Hepatocyte (in vitro differentiated cells and primary cell): ENCODE results near the genes ZNF804A, FSIP2 and HIBCH.

- RAMPAGE, long total RNA = no peak
- RRBS = no CpG with 5 or more reads among the region's 1 CpG
Measured at GRCh38 chr2:182912825-182913233, 46.4 kb upstream of the FRZB start.

- RAMPAGE, long total RNA = no peak
- RRBS = 1% methylated on average over 37 of the region's 108 CpGs
Measured at GRCh38 chr2:184598039-184599156, at the start of gene ZNF804A. Gene ZNF804A (plus strand): TSS chr2:184598529.

DNA sequence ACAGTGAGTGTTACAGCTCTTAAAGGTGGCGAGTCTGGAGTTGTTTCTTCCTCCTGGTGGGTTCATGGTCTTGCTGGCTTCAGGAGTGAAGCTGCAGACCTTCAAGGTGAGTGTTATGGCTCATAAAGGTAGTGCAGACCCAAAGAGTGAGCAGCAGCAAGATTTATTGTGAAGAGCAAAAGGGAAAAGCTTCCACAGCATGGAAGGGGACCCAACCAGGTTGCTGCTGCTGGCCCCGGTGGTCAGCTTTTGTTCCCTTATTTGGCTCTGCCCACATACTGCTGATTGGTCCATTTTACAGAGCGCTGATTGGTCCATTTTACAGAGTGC is 374.4 kb downstream of the ZNF804A start:
- RAMPAGE, long total RNA = no peak
- RRBS = no CpG with 5 or more reads among the region's 3 CpGs

DNA sequence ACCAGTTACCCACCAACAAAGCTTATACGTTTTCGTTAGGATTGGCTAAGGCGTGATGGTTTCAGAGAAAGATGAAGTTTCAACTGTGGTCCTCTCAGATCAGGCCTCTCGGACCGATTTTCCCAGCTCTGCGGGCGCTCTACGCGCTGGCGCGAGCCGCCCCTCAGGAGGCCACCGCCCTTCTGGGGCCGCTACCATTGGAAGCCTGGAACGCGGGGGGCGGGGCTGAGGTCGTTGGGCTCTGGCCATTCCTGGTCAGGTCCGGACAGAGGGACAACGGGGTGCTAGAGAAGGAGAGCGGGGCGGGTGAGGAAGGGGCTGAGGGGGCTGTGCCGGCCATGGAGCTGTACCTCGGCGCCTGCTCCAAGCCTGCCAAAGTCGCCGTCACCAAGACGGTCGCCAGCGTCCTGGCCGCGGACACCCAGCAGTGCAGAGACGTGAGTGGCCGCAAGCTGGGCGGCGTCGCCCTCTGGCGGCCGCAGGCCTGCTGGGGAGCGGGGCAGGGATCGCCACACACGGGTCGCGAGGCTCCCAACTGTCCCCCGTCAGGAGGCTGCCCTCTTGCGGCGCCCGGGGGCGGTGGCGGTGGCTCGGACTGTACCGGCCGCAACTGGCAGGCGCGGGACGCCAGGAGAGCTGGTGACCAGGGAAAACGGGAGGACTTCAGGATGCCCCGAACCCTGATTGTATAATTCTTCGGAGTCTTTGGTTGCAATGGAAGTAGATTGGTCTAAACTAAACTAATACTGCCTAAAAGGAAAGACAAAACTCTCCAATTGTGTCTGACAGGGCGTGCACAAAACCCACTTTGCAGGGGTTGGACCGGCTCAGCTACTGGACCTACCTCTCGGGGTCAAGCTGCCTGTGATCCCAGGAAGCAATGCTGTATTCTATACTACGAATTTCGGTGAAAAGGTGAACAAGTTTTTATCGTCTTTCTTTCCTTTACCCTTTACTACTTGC is at the start of gene FSIP2:
Gene FSIP2 (plus strand): TSS at position 248 of the 963 bp plus-strand sequence.
- RAMPAGE, long total RNA = no peak
- RRBS = 7% methylated on average over 4 of the region's 65 CpGs

- RAMPAGE, long total RNA = no peak
- RRBS = no CpG with 5 or more reads among the region's 6 CpGs
Measured at GRCh38 chr2:185746618-185747021, 8.0 kb downstream of the FSIP2 start.

- RAMPAGE, long total RNA = no peak
- RRBS = no CpG with 5 or more reads among the region's 2 CpGs
Measured at GRCh38 chr2:186595028-186595625, 5.3 kb downstream of the ITGAV start.

GRCh38 chr2:186605064-186605570 is 15.3 kb downstream of the ITGAV start:
- RAMPAGE, long total RNA = no peak
- RRBS = no CpG with 5 or more reads among the region's 3 CpGs

DNA sequence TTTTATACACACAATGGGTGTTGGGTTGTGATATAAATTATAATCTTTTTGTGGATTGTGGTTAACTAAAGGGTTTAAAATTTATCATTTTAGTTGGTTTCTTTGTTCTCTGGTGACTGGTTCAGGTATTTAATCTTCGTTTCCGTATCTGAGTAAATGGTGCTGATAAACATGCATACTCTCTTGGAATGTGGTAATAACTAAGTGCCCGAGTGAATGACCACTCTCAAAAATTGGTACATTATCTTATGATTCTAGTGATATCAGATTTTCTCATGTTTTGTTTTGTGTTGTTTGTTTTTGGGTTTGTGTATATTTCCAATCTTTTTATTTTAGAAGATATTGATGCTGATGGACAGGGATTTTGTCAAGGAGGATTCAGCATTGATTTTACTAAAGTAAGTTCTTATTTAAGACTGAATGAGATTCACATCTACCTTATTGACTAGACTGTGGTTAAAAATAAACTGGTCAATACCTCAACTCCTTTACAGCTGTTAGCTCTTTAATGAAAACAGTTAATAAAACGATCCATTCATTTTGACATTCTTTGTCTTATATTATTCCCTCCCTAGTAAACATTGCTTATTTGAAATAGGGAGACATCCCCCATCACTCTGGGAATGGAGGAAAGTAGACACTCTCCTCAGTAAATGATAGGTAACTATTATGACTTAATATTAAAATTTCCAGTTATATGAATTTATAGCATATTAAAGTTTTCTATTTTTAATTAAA is 40.8 kb downstream of the ITGAV start:
- RAMPAGE, long total RNA = no peak
- RRBS = no CpG with 5 or more reads among the region's 4 CpGs

DNA sequence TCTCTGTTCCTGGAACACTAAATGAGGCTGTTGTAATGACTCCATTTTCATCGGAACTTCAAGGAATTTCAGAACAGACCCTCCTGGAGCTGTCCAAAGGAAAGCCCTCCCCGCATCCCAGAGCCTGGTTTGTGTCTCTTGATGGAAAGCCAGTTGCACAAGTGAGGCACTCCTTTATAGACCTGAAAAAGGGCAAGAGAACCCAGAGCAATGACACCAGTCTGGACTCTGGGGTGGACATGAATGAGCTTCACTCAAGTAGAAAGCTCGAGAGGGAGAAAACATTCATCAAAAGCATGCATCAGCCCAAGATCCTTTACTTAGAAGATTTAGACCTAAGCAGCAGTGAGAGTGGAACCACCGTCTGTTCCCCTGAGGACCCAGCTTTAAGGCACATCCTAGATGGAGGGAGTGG is 68.4 kb downstream of the FAM171B start:
- RAMPAGE, long total RNA = no peak
- RRBS = no CpG with 5 or more reads among the region's 4 CpGs

GRCh38 chr2:187550858-187551538 is 3.2 kb downstream of the TFPI start:
- RAMPAGE, long total RNA = no peak
- RRBS = no CpG with 5 or more reads among the region's 2 CpGs

GRCh38 chr2:188292305-188293332 is 945 bp downstream of the GULP1 start:
- RAMPAGE, long total RNA = no peak
- RRBS = 4% methylated on average over 6 of the region's 59 CpGs

- RAMPAGE, long total RNA = no peak
- RRBS = no CpG with 5 or more reads among the region's 3 CpGs
Measured at GRCh38 chr2:188303044-188304035, 11.7 kb downstream of the GULP1 start.

- RAMPAGE, long total RNA = no peak
- RRBS = no CpG with 5 or more reads among the region's 7 CpGs
Measured at GRCh38 chr2:189160481-189161099, 19.0 kb downstream of the COL5A2 start.

- RAMPAGE, long total RNA = no peak
- RRBS = no CpG with 5 or more reads among the region's 2 CpGs
Measured at GRCh38 chr2:189261419-189261833, 81.9 kb upstream of the COL5A2 start.

- RAMPAGE, long total RNA = no peak
Measured at GRCh38 chr2:189268076-189268534, 88.5 kb upstream of the COL5A2 start.

- RAMPAGE, long total RNA = no peak
- RRBS = no CpG with 5 or more reads among the region's 7 CpGs
Measured at GRCh38 chr2:189500579-189501352, 59.5 kb downstream of the WDR75 start.

DNA sequence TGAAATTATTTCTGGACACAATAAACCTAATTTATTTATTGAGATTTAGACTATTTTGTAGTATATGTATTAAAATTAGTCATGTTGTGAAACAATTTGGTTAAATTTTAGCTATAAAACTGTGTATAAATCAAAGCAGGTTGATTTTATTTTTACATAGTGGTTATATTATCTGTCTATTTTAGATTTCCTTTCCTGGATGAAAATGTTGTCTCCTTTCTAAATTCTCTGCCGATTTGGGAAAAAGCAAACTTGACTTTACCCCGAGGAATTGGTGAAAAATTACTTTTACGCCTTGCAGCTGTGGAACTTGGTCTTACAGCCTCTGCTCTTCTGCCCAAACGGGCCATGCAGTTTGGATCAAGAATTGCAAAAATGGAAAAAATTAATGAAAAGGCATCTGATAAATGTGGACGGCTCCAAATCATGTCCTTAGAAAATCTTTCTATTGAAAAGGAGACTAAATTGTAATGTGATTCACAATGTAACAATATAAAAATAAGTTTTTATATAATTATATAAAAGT is 4.2 kb upstream of the ANKAR start:
- RAMPAGE, long total RNA = no peak
- RRBS = no CpG with 5 or more reads among the region's 5 CpGs

GRCh38 chr2:189783233-189783668 is 888 bp downstream of the ORMDL1 start:
- RAMPAGE, long total RNA = no peak
- RRBS = no CpG with 5 or more reads among the region's 10 CpGs

DNA sequence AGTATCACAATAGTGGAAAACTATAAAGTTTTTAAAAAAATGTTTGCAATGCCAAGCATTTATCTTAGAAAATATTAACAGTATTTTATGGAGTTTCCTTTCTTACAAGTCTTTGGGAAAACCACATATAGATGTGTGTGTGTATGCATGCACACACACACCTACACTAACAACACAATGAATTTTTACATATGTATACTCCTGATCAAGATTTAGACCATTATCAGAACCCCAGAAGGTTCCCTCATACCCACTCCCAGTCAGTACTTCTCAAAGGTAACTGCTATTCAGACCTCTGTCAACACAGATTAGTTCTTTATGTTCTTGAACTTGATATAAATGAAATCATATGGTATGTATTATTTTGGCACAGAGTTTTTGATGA is 14.9 kb downstream of the PMS1 start:
- RAMPAGE, long total RNA = no peak

DNA sequence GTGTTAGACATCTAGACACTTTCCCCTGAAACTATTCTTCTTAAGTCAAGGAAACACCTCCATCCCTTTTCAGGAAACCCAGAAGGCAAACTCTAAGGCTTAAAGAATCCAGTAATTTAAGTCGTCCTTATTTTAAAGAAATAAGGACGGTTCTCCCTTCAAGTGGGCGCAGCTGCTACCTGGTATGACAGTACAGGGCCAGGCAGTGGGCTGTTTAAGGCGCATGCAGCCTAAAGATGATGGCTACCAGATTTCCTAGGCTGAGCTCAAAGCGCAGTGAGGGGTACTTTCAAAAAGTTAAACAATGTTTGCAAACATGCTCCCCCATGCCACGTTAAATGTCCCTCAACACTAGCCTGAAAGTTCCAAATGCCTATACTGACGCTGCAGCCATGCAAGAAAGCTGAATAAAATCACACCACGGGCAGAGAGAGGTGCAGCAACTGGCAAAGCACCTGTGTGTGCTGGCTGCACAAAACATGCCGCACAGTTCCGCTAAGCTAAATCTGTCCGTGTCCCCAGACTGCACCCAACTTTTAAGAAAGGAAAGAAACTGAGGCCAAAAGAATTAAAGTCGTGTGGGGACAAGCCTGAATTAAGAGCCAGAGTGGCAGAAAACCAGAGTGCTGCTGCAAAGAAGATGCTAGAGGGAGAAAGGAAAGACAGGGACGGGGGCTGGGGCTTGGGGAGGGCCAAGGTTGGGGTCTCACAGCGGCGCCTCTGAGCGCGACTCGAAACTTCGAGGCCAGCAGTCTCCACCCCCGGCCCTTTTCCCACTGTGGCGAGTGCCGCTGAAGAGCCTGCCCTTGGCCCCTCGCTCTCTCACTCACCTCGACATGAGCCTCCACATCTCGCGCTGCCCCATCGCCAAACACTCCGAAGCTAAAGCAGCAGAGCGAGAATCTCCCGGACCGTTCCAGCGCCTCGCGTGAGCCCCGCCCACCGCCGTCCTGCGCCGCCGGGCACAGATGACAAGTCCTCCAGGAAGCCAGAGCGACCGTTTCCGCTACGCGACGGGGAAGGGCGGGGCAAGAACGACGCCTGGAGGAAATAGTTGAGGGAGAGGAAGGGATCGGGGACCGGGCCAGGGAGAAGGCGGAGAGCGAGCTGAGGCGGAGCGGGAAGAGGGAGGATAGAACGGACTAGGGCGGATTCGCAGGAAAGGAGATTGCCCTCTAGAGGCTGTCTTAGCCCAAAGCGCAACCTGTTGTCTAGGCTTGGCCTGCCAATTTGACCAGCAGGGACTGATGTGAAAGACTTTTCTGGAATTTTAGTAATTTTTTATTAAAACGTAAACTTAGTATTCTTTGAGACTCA is at the start of gene HIBCH:
Gene HIBCH (minus strand): TSS at position 941 of the 1,317 bp plus-strand sequence.
- RAMPAGE, long total RNA = no peak
- RRBS = 2% methylated on average over 11 of the region's 60 CpGs